Neural crest cell (in vitro differentiated cells): ENCODE measurements around a stretch of chr5.

- PRO-cap: no peak
These were observed 40.5 kb downstream of the TMEM174 start for GRCh38 chr5:73213246-73214081.

GRCh38 chr5:73273248-73274070 is 100.5 kb downstream of the TMEM174 start:
- PRO-cap: no peak

GRCh38 chr5:73281351-73281818 is 108.4 kb downstream of the TMEM174 start:
- PRO-cap: no peak

DNA sequence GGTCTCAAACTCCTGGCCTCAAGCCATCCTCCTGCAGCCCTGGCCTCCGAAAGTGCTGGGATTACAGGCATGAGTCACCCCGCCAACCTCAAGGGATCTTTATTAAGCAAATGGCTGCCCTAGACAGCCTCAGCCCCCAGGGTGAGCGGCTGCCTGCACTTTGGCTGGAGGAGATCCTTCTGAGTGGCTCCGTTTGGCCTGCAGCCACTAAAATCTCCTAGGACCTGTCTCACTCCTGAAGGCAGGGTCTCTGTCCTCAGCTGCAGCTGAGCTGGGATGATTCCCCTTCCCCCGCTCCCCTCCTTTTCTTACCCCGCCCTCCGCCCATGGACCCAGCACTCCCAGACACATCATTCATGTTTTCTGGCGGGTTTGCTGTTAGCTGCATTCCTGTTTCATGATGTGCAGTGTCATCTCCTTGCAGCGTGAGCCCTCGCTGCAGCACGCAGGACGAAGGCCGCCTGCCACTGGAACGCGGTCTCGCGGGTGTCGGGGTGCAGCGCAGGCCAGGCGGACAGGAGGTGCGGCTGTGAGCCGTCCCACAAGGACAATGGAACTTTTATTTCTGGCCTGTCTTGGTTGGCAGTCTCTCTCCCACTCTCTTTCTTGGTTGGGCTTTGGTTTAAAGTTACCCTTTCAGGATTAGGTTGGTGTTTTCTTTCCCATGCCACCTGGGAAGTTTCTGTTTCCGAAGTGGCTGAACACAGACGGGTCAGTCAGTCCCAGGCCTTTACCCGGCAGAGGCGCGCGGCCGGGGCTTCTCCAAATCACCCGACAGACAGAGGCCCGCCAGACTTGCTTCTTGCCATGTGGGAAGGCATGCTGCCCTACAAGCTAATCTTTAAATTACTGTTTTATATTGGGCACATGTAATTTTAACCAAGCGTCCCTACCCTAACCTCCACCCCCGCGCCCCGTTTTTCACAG is 137.0 kb downstream of the FOXD1 start:
- PRO-cap: no peak

DNA sequence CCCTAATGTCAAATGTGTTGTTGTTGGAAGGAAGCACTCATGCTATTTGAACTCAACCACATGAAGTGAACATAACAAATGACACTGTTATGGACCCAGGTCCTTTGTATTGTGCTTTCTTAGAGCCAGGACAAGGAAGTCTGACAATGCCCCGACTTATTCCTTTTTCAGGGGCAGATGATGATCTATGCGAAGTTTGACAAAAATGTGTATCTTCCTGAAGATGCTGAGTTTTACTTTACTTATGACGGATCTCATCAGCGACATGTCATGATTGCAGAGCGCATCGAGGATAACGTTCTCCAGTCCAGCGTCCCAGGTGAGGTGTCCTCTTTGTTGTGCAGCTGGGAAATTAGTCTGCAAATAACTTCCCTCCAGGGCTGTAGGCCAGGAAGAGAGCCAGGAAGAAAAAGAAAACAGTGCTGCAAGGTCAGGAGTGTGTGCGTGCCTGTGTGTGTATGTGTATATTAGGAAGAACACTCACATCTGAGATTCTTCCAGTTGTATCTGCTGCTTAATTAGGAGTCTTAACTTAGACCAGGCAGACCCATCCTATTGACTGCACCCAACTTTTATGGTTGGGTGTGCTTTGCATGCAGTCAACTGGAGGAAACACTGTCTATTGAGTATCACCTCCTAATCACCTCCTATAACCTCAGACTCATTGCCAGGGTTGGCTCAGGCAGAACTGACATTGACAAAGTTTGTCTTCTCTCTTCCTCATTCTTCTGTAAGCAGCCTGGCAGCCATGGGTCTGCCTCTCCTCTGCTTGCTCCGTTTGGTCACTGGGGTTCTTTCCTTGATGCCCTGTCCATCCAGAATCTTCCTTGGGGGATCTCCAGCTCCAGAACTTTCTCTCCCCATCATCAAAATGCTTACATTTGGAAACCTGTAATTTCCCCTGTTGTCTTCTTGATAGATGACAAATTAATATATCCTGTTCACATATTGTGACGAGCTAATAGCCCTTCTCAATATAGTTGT is 124.0 kb downstream of the ARHGEF28 start:
- PRO-cap: no peak

GRCh38 chr5:74241716-74242206 is 398.8 kb downstream of the ENC1 start:
- PRO-cap: no peak

- PRO-cap: no peak
These were observed 11.5 kb downstream of the ENC1 start for GRCh38 chr5:74628813-74629596.

GRCh38 chr5:74866725-74867015 is 483 bp upstream of the FAM169A start:
- PRO-cap: bidirectional peak, plus-strand start at chr5:74866837, minus-strand start at chr5:74866764

GRCh38 chr5:74935137-74935743 is 69.1 kb upstream of the FAM169A start:
- PRO-cap: no peak

- PRO-cap: no peak
These were observed 23.2 kb downstream of the ANKRD31 start for GRCh38 chr5:75213543-75213813.

DNA sequence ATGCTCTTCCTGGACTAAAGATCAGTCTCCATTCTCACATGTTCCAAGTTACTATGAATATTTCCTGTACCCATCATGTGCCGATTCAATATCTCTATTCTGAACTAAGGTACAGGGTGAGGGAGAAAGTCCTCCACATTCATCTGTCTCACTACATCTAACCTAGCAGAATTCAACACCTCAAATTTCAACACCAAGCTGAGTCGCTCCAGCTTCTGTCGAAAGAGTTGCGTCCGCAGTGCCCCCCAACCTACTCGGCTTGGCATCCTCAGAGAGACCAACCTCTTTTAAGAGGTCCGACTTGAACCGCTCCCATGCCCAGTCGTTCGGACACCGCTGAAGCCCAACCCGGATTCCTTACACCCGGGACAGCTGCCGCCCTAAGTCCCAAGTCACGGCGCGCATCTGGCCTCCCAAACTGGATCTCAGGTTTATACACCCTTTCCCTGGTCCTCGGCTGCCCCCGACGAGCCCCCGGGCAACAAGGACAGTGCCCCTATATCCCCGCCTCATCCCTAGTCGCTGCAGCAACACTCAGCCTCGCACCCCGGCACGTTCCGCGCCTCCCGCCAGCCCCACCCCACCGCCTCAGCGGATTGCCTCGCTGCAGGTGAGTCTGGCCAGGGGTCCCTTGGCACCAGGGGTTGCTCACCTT is 842 bp downstream of the CERT1 start:
- PRO-cap: no peak

- PRO-cap: no peak
These were observed 26.7 kb upstream of the ANKDD1B start for GRCh38 chr5:75584439-75585063.

DNA sequence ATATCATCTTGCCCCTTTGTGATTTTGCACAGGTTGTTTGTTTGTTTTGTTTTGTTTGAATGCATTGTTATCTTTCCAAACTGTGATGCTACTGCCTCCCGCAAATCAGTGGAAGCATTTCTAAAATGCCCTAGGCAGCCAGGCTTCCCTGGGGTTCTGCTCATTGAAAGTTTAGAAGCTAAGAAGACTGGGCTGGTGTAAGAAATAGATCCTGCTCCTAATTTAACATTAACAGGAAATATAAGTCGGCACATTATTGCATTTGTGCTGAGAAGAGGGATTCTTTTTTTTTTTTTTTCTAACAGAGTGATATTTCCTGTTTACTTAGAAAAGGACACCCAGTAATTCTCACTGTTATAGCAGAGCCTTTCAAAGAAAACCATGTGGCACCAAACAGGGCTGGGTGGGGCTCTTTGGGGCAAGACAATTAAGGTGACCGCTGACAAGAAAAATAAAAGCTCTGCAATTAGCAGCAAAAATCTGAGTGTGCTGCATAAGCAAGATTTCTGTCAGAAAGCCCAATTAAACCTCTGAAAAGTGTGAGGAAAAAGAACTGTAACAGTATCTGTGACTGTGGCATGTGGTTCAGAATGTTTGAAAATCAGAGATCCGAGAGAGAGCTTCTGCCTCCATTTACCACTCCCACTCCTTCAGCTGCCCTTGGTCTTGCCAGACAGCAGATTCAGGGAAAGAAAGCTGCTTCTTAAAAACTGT is 77.2 kb upstream of the IQGAP2 start:
- PRO-cap: no peak

DNA sequence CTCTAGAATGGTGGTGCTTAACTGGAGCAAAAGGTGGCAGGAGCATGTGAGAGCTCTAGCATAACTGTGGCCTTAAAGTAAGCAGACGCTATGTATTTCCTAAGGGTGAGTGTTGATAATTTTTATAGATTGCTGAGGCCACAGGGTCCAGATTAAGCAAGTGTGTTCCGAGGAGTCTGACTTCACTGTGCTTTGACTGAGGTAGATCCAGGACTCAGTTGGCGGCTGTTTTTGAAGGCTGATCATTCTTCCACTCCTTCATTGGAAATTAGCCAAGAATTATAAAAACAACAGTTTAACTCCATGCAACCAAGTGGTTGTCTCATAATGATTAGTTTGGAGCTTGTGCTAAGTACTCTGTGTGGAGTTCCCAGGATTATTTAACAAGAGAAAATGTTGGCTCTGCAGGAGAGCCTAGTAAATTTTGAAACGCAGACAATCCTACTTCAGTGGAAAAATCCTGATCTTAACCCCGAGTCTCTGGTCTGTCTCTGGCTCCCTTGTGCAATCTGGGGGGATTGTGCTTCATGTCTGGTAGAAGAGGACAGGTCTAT is 19.2 kb downstream of the IQGAP2 start:
- PRO-cap: no peak

GRCh38 chr5:76473579-76474095 is 70.6 kb downstream of the IQGAP2 start:
- PRO-cap: no peak

DNA sequence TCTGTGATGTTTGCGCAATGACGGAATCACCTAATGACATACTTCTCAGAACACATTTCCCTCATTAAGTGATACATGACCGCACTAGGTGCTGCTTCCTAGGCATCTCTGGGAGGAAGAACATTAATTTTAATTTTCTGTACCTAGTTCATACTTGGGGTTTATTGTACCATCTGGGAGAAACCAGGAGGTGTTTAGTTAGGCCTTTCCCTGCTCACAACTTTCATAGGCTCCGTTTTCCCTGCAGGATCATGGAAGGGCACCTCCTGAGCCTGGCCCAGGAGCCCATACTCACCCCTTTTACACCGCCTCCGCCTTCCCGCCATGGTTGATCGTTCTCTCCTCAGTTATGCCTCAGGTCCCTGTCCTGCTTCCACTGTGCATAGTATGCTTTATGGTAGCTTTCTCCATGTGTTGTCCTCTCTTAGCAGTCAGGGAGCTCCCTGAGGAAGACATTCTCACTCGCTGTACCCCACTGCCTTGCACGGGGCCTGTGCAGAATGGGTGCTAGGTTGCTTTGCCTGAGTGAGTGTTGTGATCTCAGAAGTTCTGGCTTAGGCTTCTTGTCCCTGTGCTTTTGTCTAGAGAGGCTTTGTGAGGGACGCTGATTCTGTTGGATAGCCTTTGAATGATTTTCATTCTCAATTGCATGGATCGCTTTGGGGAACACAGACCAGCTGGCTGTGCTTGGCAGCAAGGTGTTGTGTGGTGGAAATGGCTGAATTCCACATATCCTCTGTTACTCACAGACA is 75.9 kb downstream of the IQGAP2 start:
- PRO-cap: no peak

GRCh38 chr5:76479914-76480453 is 76.9 kb downstream of the IQGAP2 start:
- PRO-cap: no peak

- PRO-cap: no peak
These were observed 15.7 kb downstream of the F2RL2 start for GRCh38 chr5:76607381-76608054.

- PRO-cap: no peak
These were observed 497 bp upstream of the ZBED3 start for GRCh38 chr5:77087712-77087852.

DNA sequence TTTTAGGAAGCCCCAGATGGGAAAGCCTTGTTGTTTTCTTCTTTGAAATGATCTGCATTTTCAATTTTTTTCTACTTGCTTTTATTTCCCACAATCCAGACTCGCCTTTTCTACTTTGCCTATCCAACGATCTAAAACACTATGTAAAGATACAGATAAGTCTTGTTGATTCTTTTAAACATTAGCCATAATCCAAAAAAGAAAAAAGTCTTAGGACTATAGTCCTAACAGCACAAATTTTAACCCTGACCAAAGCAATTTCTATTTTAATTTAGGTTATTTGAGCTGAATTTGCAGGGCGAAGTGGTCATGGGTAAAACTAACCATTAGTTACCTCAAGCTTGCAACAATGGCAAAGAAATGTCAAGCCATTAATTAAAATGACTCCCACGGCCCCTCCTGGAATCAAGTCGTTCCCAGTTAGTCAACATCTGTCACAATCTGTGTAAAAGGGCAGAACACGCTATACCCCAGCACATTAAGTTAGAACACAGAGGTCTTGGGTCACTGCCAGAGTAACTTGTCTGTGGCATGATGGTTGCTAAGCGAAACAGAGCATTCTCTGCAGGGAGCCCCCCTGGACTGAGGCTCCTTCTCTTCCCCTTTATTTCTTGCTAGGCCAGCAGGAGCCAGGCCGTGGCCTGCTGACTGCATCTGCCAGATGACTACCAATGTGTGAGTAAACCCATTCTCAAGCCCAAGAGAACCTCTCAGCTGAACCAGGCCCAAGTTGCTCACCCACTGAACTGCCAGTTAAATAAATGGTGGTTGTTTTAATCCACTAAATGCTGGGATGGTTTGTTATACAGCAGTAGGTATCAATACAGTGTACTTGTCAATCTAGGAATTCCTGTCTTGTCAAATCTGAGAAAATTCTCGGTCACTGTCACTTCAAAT is 51.8 kb upstream of the ZBED3 start:
- PRO-cap: unidirectional peak, plus-strand start at position 495 of the sequence